Fibroblast of villous mesenchyme (primary cell): ENCODE measurements around the genes B3GALNT1 and SERPINI1.

DNA sequence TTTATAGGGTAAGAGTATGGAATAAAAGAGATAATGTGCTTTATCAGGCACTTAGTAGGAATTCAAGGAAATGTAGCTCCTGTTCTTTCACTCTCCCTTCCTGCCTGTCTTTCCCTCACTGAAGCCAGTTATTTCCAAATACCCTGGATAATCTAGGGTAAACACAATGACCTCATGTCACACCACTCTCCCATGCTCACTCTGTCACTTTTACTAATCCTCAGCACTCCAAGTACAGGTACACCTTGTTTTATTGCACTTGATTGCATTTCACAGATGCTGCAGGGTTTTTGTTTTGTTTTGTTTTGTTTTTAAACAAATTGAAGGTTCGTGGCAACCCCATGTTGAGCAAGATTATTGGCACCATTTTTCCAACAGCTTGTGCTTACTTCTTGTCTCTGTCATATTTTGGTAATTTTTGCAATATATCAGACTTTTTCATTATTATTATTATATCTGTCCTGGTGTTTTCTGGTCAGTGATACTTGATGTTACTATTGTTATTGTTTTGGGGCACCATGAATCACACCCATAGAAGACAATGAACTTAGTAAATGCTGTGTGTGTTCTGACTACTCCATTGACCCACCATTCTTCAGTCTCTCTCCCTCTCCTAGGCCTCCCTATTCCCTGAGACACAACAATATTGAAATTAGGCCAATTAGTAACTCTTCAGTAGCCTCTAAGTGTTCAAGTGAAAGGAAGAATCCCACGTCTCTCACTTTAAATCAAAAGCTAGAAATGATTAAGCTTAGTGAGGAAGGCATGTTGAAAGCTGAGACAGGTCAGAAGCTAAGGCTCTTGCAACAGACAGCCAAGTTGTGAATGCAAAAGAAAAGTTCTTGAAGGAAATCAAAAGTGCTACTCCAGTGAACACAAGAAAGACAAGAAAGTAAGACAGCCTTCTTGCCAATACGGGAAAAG, 41.0 kb downstream of the PPM1L start:
- CAGE, long polyA plus RNA: no peak

DNA sequence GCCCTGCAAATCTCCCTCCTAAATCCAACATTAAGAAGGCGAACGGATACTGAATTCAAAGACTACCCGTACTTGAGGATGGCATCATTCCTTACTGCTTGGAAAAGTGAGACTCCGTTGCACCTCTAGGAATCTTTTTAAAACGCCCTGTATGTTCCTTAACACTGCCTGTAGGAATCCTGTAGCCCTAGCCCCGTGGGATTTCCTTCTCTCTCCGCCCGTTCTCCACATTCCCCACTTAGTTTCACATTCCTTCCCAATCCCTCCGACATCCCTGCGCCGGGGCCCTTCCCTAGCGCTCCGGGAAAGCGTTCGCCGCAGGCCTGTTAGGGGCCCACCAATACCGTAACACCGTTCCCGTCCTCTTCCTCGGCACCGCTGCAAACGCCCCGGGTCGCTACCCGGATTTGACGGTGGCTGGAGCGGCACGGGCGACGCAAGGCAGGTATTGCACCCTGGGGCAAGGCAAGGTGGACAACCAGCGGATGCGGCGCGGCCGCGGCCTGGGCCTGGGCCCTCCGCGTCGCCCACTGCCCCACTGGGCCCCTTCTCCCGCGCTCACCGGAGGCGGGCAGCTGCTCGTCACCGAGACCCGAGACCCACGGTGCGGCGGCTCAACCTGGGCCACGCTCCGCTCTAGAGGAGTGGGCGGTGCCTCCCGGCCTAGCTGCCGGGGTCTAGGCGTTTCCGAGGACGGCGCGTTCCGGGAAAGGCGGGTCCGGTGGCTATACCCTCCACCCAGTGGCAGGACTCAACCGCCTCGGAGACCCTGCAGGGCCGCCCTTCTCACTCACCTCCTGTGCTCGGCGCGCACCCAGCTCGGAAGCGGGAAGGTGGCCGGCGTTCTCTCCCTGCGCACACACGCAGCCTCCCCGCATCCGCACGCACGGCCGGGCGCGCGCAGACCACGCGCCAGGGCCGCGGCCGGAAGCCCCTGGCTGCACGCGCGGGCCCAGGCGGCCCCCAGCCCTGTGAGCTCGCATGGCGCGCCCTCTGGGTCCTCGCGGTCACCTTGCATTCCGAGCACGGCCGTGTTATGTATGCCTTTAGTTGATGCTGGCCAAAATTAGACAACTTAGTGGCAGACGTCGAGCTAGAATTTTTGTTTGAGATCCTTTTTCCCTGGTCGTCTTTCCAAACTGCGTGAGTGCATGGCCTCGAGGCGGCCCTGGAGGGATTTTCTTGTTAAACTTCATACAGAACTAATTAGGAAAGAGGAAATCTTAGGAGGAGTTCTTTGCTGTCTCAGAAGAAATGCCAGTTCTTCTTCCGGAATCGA, at the start of gene B3GALNT1:
Gene B3GALNT1, minus strand, starts transcription at position 909 of the 1,279 bp plus-strand sequence.
- CAGE, long polyA plus RNA: no peak

DNA sequence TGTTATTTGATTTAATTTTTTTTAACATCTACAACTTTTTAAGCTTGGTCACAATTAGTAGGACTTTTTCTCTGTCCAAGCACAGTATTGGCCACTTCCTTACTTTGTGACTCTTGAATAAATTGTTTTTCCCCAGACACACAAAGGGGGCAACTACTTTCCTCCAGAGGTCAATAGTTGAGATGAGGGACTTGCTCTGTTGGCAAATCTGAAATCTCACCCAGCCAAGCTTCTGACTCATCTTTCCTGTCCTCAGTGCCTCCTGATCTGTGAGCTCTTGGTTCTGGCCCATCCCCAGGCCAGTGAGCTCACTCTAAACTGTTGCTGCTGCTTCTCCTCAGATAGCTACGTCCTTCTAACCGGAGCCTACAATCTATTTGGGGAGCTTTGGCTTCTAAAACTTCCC, 50.1 kb upstream of the NMD3 start:
- CAGE, long polyA plus RNA: no peak

DNA sequence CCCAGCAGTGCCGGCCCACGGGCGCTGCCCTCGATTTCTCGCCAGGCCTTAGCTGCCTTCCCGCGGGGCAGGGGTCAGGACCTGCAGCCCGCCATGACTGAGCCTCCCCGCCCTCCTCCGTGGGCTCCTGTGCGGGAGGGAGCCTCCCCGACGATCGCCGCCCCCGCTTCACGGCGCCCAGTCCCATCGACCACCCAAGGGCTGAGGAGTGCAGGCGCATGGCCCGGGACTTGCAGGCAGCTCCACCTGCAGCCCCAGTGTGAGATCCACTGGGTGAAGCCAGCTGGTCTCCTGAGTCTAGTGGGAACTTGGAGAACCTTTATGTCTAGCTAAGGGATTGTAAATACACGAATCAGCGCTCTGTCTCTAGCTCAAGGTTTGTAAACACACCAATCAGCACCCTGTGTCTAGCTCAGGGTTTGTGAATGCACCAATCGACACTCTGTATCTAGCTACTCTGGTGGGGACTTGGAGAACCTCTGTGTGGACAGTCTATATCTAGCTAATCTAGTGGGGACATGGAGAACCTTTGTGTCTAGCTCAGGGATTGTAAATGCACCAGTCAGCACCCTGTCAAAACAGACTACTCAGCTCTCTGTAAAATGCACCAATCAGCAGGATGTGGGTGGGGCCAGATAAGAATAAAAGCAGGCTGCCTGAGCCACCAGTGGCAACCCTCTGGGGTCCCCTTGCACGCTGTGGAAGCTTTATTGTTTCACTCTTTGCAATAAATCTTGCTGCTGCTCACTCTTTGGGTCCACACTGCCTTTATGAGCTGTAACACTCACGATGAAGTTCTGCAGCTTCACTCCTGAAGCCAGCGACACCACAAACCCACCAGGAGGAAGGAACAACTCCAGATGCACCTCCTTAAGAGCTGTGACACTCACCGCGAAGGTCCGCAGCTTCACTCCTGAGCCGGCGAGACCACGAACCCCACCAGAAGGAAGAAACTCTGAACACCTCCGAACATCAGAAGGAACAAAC, 1578.8 kb downstream of the SI start:
- CAGE, long polyA plus RNA: no peak

DNA sequence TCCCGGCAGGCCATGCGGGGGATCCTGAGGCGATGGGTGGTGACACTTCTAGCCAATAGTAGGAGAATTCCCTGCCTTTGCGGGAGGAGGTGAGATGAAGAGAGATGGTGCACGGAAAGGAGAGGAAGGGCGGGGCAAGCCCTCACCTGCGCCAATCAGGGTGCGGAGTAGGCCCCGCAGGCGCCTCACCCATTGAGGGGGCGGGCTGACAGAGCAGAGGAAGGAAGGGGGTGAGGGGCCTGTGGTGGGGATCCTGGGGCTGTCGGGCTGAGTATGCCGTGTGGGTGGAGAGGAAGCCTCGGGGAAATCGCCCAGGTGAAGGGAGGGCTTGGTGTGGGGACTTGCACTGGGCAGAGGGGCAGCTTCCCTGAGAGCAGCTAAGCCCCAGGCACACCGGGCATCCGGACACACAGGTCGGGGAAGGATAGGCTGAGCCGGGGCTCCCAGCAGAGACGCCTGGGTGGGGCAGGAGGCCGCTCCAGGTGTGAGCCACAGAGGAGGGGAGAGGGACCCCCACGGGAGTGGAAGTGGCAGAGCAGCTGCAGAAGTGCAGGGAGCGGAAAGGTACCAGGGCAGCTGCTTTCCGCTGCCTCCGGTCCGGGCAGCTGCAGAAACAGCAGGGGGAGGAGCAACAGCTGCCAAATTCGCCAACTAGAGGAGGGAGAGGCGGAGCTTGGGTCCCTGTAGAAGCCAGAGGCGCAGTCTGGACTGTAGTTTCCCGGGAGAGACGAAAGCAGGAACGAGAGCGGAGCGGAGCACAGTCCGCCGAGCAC, at the start of gene SERPINI1:
Gene SERPINI1, plus strand, starts transcription at position 711 of the 773 bp plus-strand sequence.
- CAGE, long polyA plus RNA: no peak

DNA sequence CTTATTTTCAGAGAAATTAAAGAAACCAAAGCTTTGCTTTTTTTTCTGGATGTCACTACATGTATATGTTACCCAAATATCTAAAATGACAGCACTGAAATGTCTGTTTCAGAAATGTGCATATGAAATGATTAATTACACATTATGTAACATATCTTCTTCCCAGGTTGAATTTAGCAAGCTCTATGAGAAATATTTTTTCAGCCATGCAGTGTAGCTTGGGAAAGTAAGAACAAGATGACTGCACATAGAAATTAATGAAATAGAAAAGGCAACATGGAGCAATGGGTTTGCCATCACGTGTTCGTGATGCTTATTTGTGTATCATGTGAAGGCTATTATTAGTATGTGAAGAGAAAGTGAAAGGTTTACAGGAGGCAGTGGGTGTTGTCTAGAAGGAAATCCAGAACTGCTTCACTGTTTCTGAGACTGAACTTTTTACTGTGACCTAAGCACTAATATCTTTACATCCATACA, 14.7 kb downstream of the SERPINI1 start:
- CAGE, long polyA plus RNA: no peak

DNA sequence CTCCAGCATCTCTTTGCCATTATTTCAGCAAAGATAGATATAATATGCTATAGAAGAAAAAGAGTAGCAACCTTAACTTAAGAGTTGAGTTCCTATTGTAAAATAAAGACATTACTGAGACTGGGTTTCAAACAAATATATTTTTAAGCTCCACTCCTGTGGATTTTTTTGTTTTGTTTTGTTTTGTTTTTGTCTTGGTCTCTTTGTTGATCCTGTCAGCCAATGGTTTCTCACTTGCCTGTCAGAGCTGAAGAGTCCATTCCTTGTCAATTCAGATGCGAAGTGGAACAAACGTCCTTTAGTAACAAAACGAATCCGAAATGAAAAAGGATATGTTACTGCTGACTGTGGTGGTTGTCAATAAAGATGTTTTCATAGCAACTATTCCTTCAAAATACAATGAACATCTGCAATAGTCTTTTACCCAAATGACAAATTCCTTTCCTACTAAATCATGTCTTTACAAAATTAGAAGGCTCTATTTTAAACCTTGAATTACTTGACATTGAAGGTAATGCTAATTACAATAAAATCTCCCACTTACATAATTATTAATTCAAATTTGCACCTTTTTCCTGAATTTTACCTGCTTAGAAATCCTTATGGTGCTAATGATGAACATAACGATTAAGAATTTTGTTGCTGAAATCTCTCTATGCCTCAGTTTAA, 134.6 kb downstream of the SERPINI1 start:
- CAGE, long polyA plus RNA: no peak

GRCh38 chr3:167870688-167871153, 135.2 kb downstream of the SERPINI1 start:
- CAGE, long polyA plus RNA: no peak

- CAGE, long polyA plus RNA: no peak
Measured at GRCh38 chr3:168036724-168037169, 59.0 kb downstream of the GOLIM4 start.

GRCh38 chr3:168051640-168051851, 44.2 kb downstream of the GOLIM4 start:
- CAGE, long polyA plus RNA: no peak

- CAGE, long polyA plus RNA: no peak
Measured at GRCh38 chr3:169117215-169117874, 546.2 kb downstream of the MECOM start.

GRCh38 chr3:169148434-169148734, 515.1 kb downstream of the MECOM start:
- CAGE, long polyA plus RNA: no peak

DNA sequence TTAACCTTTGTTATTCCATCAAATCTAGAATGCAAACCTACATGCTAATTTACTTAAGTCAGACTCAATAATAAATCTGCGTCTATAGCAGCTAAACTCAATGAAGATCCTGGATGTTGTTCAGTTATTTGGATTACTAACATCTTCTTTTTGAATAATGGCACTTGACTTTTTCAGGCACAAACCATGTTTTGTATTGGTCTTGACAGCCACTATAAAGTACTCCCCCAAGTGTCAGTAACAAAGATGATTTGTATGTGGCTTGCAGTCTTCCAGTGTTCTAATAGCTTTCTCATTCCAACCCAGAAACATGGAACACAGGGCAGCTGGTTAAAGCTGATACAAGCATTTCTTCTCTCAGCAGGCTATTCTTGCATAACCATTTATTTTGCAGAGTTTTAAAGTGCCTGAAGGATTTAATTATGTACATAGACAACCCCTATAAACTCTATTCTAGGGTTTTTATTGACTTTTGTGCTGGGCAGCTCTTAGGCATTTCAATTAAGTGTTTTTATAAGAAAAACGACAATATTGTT, 420.4 kb downstream of the MECOM start:
- CAGE, long polyA plus RNA: no peak

DNA sequence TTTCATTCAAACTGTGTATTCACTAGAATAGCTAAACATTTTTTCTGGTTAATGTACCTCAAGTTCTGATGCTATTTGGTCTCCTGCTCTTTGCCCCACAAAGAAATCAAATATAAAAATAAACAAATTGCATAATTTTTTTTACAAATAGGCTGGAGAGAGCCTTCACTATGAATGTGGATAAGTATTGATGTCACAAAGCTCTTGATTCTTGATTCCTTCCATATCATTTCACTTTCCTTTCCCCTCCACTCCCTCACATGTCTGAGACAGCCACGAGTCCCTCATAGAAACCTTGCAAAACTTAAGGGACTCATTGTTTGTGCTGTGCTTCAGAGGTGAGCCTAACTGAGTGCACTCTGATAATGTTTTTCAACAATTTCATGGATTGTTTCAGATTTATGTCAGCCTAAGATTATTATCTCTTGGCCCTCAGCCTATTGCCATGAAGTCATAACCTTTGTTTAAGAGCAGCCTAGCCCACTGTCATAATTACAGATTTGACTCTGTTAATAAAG, 363.7 kb downstream of the MECOM start:
- CAGE, long polyA plus RNA: no peak

DNA sequence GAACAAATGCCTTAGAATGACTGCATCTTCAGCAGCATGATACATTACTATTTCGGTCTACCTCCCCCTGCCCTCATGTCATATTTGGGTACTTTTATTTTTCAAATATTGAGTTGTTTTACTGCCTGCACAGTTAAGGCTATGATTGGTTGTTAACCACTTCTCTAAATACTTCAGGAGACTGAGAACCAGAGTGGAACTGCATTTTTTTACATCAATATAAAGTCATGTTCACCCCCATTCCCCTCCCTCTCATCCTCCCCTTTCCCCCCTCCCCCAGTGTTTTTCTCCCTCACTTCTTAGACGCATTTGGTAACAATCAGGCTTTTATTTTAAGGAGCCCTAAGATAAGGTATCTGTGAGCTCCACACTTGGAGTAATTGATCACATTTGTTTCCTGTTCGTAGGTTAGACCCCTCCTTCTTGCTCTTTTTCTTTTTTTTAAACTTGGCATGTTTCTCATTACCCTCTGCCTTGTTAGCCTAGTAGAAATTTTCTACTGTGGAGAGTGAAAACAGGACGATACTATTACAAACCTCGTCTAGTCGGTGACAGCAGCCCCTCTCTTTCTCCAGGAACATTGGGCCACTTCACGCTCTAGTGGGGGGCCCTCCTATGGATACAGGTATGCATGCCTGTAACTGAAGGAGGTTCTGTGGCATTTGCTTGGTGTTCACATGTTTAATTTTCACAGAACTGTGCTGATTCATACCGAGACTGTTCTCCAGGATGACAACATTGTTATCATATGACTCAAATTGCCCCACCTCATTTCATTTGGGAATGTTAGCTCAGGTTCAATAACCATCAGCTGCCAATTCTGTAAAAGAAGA, 314.5 kb downstream of the MECOM start:
- CAGE, long polyA plus RNA: no peak

DNA sequence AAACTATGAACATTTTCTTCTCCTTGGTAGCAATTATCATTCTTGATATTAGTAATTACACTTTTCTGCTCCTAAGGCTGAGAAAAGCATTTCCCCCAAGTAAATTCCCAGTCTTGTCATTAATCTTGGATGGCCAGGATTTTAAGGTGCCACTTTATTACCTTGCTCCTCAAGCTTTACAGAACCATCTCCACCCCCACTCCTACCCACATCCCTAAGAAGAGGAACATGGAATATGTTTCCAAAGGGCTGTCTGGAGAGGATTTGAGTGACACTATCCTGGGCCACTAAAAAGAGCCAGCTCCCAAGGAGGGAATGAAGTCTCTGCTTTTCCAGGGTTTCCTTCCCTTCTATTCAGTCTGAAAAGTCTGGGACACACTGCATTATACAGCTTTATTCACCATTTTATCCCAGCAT, 35.5 kb upstream of the MECOM start:
- CAGE, long polyA plus RNA: no peak

GRCh38 chr3:169760319-169761033, 8.9 kb downstream of the ACTRT3 start:
- CAGE, long polyA plus RNA: no peak

- CAGE, long polyA plus RNA: no peak
Measured at GRCh38 chr3:169764055-169765105, 5.0 kb downstream of the ACTRT3 start.

DNA sequence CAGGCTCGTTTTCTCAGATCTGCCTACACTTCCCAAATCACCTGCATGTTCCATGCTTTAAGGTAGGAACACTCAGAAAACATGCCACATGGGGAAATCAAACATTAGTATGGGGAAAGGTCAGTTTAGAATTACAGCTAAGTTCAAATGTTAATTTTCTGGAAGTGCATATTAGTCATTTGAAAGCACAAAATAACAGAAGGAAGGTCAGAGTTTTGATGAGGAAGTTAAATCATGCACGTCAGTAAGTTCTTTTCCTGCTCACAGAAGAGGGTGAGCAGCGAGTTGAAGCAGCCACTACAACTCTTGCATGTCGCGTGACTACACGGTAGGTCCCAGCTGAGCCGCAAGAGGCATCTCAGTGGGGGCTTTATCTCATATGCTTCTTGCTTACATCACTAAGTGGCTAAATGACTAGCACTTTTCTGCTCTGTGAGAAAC, 21.4 kb upstream of the SEC62 start:
- CAGE, long polyA plus RNA: no peak

GRCh38 chr3:169965337-169965987, 1.1 kb upstream of the SEC62 start:
- CAGE, long polyA plus RNA: no peak